NALM6 (cell line): ENCODE measurements around the genes PIK3R4, ATP2C1 and KY.

DNA sequence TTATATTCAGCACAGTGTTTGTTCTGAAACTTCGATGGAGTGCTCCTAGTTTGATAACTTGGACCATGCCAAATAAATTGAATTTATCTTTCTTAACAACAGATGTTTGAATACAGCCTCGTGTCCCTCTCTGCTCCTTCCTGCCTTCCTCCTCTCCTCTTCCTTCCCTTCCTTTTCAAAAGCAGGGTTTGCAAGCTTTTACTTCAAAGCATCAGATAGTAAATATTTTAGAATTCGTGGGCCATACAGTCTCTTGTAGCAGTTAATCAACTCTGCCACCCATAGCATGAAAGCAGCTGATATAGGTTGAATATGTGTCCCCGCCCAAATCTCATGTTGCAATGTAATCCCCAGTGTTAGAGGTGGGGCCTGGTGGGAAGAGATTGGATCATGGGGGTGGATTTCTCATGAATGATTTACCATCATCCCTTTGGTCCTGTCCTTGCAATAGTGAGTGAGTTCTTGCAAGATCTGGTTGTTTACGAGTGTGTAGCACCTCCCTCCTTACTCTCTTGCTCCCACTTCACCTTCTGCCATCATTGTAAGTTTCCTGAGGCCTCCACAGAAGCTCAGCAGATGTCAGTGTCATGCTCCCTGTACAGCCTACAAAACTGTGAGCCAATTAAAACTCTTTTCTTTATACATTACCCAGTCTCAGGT, 102.6 kb downstream of the ALG1L2 start:
- PRO-cap: no peak

GRCh38 chr3:130729009-130729486, 17.6 kb downstream of the PIK3R4 start:
- PRO-cap: no peak

GRCh38 chr3:130746282-130747176, at the start of gene PIK3R4:
PIK3R4 (minus strand) TSS chr3:130746829.
- PRO-cap: unidirectional peak, plus-strand start at chr3:130746445; bidirectional peak, plus-strand start at chr3:130746856, minus-strand start at chr3:130746804

DNA sequence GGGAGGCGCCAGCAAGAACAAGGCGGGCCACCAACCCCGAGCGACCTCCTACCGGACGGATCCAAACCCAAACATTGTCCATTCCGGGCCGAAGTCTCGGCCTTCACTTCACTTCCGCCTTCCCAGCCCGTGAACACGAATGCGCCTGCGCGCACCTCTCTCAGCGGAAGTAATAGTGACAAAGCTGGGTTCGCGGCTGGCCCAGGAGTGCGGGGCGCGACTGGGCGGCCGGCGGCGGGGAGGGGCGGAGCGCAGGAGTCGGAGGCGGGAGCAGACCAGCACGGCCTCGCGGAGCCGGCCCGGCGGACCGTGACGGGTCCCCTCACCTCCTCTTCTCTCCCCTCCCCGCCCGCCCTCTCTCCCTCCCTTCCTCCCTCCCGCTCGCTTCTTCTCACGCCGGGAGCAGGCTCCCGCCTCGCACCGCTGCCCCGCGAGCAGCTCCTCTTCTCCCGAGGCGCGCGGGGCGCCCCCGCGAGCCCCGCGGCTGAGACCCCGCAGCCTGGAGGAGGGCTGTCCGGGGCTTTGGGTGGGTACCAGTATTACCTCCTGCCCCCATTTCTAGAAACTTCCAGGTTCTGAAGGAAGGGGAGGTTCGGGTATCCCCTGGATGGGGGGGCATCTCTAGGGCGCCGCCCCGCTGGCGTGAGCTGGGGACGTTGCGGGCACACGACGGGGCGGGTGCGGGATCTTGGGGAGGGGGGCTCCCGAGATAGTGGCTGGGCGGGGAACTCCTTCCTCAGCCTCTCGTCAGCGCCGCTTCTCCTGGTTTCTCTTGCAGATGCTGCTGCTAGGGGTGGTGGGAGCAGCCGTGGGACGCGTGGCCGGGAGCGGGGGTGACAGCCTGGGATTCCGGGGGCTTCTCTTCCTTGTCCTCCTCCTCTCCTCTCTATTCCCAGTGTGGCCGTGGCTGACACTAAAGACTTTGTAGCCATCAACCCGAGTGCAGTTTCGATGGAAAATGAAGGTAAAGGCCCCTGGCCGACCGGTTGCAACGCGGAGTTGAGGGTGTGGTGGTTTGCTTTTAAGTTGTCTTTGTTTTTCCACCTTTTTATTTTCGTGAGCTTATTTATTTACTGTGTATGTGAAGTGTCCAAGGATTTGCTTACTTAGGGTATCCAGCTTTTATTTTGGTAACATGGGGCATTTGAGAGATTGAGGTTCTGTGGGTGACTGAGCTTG, at the start of gene ATP2C1:
Gene ATP2C1, plus strand, starts transcription at position 273 of the 1,179 bp plus-strand sequence.
- PRO-cap: bidirectional peak, plus-strand start at position 172 of the sequence, minus-strand start at position 137 of the sequence; bidirectional peak, plus-strand start at position 728 of the sequence, minus-strand start at position 774 of the sequence

- PRO-cap: no peak
Measured at GRCh38 chr3:131360935-131361508, 20.6 kb upstream of the NUDT16 start.

GRCh38 chr3:132231699-132232062, 85.5 kb upstream of the ACP3 start:
- PRO-cap: no peak

DNA sequence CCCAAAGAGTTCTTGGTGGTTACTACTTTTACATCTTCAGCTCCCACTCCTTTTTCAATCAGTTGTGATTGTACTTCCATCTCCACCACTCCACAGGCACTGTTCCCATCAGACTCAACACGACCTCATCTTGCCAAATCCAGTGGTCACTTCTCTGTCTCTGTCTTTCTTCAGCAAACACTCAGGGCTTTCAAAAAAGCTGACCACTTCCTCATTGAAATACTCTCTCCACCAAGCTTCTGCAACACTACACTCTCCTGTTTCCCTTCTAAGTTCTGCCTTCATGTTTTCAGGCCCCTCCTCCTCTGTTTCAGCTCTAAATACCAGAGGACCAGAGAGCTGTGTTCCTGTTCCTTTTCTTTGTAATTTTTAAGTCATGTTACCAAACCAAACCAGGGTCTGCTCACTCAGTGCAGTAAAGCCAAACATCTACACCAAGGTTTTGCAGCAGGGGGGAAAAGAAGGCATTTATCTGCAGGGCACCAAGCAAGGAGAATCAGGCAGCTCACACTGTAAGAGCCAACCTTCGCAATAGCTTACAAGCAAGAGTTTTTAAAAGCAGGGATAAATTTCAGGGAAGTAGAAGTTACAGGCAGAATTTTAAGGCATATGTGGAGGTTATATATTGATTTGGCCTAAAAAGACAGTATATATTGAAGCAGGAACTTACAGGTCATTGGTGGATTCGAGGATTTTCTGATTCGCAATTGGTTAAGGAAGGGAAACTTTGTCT, 33.7 kb upstream of the ACP3 start:
- PRO-cap: no peak

GRCh38 chr3:132453484-132453950, 36.2 kb downstream of the DNAJC13 start:
- PRO-cap: no peak

DNA sequence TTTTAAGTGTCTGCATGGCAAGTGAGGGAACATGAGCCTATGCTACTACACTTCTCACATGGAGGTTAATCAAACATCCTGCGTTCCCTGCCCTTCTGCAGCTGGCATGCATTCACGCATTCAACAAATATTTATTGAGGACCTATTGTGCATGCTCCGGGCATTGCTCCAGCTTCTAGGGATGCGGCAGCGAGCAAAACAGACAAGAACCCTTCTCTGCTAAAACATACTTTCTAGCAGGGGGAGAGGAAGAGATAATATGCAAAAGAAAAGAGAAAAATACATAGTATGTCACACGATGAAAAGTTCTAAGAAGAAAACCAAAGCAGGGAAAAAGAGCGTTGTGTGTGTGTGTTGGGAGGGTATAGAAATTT, 42.6 kb upstream of the ACKR4 start:
- PRO-cap: no peak

DNA sequence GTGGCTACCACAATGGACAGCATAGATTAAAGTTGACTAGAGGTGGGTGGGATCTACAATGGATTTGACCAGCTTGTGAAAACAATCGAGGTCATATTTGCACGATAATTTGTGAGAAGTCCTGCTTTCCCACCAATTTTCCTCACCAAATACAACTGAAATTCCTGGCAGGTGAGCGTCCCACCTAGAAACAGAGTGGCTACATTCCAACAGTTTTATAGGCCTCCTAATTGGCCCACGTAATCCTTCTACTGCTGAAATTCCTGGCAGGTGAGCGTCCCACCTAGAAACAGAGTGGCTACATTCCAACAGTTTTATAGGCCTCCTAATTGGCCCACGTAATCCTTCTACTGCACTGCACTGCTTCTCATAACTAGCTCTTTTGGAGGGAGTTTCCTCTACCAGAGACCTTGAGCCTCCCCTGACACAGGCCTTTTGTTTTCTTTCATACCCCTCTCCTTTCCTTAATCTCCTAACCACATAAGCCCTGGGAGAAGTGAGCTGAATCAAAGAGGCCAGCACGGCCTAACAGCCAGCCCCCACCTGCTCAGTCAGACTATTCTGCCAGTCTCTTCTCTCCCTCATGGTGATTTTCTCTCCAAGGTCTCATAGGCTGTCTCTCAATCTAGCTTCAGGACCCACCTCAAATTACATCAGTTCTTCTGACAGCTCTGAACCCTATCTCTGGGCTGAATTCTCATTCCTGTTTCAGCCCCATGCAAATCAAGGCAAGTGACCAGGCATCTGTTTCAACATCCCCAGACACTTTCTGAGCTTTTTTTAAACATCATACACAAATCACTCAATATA, 80.3 kb downstream of the BFSP2 start:
- PRO-cap: unidirectional peak, minus-strand start at position 530 of the sequence

DNA sequence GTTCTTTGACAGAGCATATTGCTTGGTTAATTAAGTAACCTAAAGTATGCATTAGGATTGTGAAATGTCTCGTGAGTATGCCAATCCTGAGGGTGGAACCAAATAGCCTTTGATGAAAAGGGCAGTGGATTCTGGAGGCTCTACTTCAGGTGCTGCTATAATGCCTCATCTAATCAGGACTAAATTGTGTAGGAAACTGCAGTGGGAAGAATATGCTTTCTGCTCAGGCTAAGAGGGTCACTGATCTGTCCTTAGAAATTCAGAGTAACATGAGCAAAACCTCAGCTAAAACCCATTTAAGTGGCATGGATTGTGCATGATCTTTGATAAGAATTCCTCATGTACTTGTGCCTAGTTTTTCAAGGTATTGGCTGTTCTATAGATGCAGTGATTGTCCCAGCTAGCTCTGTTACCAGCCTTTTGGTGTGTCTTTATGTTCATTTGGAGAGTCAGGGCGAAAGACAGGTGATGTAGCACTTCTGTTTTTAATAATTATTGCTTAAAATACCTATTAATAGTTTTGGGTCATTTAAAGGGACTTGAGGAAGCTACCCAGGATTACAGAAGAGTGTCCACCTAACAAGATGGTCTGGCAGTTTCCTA, 15.5 kb downstream of the CDV3 start:
- PRO-cap: no peak

DNA sequence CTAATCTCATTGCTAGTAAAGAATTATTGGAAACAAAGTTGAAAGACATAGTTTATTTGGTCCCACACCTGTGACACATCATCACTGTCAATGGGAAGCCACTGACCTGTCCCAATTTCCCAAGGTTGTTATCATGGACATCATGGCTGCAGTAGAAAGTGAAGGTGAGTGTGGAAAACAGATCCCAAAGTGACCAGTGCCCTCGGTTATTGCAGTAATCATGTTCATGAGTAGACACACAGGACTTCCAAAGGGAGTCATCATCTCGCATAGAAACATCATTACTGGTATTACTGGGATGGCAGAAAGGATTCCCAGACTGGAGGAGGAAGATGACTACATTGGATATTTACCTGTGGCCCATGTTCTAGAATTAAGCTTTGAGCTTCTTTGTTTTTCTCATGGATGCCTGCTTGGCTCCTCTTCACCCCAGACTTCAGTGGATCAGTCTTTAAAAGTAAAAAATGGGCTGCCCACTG, 14.8 kb downstream of the TF start:
- PRO-cap: no peak

DNA sequence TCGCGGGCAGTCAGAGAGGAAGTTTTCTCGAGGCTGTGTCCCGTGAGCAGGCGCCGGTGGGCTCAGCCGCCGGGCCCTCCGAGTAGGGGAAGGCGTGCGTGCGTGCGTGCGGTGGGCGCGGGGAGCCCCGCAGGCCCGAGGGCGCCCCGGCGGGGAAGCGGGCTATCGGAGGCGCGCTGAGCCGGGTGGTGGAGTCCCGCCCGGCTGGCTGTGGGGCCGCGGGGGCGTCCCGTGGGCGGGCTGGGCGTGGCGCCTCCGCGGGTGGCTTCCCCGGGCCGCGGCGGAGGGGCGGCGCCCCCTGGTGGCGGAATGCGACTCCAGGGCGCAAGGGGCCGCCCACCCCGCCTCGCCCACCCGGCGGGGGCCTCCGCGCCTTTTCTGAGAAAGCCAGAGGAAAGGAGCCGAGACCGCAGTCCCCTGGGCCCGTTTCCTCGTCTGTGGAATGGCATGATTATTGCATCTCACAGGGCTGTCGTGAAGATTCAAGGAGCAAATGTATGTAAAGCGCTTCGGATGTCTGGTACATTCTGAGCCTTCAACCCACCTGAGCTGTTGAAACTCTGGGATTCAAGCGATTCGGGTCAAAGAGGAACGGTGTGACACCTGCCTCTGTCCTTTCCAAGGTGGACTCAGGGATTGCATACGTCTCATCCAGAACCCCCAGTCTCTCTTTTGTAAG, 31.9 kb upstream of the RAB6B start:
- PRO-cap: no peak

DNA sequence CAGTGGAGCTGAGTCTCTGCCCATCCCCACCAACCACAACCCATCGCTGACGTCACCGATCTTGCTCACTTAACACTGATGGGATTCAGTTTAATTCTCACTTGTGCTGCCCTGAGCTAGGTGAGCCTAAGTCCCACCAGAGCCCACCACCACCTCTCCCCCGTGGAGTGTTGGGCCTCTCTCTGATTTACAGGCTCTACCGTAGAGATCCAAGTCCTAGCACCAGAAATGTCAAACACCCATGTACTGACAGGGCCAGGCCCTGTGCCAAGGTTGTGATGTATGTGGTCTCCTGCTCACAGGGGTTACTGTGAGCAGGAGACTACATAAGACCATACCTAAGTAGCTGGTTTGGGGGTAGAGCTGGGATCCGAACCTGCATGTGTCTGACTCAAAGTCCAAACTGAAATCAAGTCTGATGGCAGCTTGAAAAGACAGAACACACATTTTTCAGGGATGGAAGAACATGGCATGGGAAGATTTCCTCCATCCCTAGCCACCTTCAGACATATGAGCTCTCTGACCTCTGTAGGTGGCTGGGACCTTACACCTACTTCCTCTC, 61.5 kb upstream of the RAB6B start:
- PRO-cap: no peak

DNA sequence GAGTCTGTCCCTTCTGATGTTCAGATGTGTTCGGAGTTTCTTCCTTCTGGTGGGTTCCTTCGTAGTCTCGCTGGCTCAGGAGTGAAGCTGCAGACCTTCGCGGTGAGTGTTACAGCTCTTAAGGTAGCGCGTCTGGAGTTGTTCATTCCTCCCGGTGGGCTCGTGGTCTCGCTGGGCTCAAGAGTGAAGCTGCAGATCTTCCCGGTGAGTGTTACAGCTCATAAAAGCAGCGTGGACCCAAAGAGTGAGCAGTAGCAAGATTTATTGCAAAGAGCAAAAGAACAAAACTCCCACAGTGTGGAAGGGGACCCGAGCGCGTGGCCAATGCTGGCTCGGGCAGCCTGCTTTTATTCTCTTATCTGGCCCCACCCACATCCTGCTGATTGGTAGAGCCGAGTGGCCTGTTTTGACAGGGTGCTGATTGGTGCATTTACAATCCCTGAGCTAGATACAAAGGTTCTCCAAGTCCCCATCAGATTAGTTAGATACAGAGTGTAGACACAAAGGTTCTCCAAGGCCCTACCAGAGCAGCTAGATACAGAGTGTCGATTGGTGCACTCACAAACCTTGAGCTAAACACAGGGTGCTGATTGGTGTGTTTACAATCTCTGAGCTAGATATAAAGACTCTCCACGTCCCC, 39.9 kb upstream of the SLCO2A1 start:
- PRO-cap: no peak

DNA sequence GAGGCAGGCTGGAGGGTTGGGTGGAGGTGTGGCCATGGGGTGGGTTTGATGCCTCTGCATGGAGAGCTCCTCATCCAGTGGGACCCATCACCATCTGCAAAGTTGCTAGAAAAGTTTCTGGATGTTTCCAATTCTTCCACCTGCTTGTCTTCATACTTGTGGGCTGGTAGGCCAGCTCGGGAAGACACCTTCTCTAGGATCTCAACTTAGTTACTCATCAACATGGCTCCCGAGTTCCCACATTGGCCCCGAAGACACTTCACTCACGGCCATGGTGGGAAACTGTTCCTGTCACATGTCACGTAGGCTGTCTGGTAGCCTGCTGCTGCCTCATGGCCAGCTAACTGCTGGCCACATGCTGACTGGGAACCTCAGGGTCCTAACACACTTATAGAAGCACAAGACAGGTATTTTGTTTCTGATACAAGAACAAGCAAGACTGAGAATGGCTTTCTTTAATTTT, 19.3 kb downstream of the AMOTL2 start:
- PRO-cap: no peak

GRCh38 chr3:134365469-134366058, 8.7 kb downstream of the AMOTL2 start:
- PRO-cap: no peak

- PRO-cap: no peak
Measured at GRCh38 chr3:134486892-134487094, 936 bp downstream of the CEP63 start.

DNA sequence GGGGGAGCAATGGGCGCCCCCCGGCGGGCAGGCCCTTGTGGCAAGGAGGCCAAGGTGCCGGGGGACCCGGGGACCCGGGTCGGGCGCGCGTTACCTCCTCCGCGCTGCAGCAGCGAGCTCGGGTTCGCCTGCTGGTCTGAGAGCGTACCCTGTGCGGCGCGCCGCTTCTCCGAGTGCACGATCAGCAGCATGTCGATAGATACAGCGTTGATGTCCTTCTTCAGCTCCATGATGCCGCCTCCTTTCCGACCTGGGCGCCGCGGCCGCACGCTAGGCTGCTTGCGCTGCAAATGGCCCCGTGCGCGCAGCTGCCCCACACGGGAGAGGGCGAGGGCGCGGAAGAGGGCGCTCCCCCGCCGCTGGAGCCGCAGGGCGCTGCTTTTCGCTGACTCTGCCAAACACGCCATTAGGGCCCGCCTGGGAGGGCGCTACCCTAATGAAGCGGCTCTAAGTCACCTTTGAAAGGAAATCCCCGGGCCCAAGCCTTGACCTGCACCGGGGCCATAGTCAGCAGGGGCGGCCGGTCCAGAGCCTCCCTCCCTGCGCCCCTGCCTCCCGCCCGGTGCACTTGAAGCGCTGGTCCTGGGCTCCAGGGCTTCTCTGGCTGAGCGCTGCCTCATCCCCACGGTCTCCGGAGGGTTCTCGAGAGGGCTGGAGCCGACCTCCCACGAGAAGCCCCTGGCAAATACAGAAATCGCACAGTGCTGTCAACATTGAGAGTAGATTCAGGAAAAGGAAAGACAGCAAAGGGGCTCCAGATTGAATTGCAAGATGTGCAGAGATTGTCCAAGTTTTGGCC, at the start of gene KY:
Gene KY, minus strand, starts transcription at position 292 of the 799 bp plus-strand sequence.
- PRO-cap: no peak

DNA sequence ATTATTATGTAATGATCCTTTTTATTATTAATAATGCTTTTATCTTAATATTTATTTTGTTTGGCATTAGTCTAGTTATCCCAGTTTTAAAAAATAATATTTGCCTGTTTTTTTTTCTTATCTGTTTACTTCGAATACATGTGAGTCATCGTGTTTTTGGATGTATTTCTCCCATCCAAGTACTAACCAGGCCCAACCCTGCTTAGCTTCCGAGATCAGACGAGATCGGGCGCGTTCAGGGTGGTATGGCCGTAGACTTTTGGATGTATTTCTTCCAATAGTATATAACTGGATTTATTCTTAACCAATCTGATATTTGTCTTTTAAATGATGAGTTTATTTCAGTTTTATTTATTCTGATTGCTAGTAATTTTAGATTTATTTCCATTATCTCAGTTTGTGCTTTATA, 11.8 kb upstream of the EPHB1 start:
- PRO-cap: no peak